ENCODE data around the genes LMO1, RPL27A, C11orf16 and ZNF143.

- RRBS: no CpG with 5 or more reads among the region's 8 CpGs
CAGE:
- cytosol, long polyA plus RNA: no peak
- long polyA plus RNA: no peak
- nucleus, long polyA plus RNA: no peak
Observed at GRCh38 chr11:7994918-7995701, 8.0 kb downstream of the EIF3F start.

DNA sequence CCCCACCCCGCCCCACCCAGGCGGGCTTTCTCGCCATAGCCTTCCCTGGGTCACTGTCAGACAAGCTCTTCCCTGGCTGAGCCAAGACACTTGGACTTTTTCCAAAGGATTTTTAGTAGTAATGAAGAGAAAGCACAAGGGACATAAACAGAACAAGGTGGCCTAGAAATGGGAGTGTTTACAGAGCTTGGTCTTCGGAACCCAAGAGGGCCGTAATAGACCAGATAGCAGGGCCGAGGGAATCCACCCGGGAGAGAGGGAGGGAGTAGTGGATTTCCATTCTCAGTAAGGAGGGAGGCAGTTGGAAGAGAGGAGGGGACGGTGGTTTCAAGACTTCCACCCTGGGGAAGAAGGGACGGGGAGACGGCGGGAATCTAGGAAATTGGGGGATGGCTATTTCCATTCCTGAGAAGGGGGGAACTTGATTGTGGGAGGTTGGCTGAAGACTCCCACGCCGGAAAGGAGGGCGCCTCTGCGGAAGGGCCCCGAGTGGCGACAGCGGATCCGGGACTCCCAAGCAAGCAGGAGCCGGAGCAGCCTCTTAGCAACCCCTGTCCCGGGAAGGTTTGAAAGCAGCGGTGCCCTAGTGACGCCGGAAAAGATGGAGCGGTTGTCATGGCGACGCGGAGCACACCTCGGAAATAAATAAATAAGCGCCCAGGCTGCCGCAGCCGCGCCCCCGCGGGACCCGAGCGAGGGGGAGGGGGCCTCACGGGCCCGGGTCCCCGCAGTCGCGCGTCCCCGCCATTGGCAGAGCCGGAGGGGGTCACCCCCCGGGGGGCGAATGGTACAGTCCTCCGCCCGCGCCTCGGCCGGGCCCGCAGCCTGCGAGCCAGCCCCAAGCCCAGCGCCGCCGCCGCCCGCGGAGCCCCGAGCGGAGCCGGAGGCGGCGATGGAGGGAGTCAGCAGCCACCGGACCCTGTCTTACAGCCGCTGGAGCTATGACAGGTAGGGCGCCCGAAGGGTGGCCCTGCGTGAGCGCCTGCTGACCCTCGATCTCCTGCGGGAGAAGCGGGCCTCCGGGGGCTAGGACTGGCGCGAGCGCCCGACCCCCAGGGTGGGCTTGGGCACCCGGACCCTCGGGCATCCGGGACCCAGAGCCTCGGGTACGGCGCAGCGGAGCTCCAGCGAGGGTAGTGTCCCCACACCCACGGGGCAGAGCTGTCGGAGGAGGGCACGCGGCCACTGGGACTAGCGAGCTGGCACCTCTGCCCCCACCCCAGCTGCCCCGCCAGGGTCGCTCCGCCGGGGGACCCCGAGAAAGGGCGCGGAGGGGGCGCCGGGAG lies 31.7 kb downstream of the EIF3F start:
- RRBS: 1% methylated on average over 46 of the region's 101 CpGs
CAGE:
- cytosol, long polyA plus RNA: no peak
- long polyA plus RNA: no peak
- nucleus, long polyA plus RNA: no peak

GRCh38 chr11:8056857-8057552 lies 24.0 kb upstream of the TUB start:
- RRBS: no CpG with 5 or more reads among the region's 14 CpGs
CAGE:
- cytosol, long polyA plus RNA: no peak
- long polyA plus RNA: no peak
- nucleus, long polyA plus RNA: no peak

GRCh38 chr11:8263572-8264018 lies at the start of gene LMO1:
LMO1 (minus strand) TSS chr11:8263878.
- RRBS: no CpG with 5 or more reads among the region's 15 CpGs
CAGE:
- cytosol, long polyA plus RNA: no peak
- long polyA plus RNA: no peak
- nucleus, long polyA plus RNA: no peak

- RRBS: no CpG with 5 or more reads among the region's 5 CpGs
CAGE:
- cytosol, long polyA plus RNA: no peak
- long polyA plus RNA: no peak
- nucleus, long polyA plus RNA: no peak
Observed at GRCh38 chr11:8277729-8277934, 14.0 kb upstream of the LMO1 start.

GRCh38 chr11:8364958-8365174 lies 101.2 kb upstream of the LMO1 start:
- RRBS: no CpG with 5 or more reads among the region's 1 CpG
CAGE:
- cytosol, long polyA plus RNA: no peak
- long polyA plus RNA: no peak
- nucleus, long polyA plus RNA: no peak

DNA sequence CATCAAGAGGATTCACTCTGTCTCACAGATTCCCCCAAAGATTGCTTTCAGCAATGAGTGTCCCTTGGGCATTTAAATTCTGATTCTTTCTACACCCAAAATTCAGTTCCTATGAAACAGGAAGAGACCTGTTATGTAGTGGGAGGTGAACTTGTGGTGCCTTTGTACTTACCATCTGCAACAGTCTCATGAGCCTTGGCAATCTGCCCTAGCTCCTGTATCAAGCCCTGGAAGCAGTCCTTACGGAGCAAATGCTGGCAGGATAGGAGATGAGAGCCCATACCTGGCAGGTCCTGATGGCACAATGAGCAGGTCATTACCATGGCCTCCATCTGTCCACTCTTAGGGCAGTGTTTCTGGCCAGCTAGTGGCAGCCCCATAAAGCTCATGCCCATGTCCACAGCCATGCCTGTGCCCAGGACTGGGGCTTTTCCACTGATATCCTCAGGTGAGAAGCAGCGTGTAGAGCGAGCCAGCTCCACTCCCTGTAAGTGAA lies 10.8 kb downstream of the TRIM66 start:
- RRBS: no CpG with 5 or more reads among the region's 3 CpGs
CAGE:
- cytosol, long polyA plus RNA: no peak
- long polyA plus RNA: no peak
- nucleus, long polyA plus RNA: no peak

- RRBS: under 1% methylated on average over 11 of the region's 74 CpGs
CAGE:
- cytosol, long polyA plus RNA: start-site peak on the minus strand at chr11:8682643-8682699, 33 reads; start-site peak on the plus strand at chr11:8682769-8682792, 822 reads
- long polyA plus RNA: start-site peak on the plus strand at chr11:8682758-8682792, 1,193 and 1,500 reads in 2 replicates
- nucleus, long polyA plus RNA: start-site peak on the plus strand at chr11:8682772-8682792, 501 reads
Observed at GRCh38 chr11:8682505-8683706, at the start of gene RPL27A. RPL27A (plus strand) TSS chr11:8682792.

DNA sequence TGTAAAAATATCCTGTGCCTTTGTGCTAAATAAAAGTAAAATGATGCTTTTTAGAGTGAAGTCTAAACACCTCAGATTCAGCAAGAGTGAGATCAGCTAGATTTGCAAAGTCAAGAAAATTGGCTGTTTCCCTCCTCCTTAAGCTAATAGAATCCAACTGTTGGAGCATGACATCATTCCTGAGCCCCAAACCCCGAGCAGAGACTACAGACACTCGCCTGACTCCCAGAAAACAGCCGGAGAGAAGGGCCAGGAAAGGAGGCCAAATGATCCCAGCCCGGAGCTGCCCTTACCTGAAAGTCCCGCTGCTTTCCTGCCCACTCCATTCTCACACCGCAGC lies 280 bp downstream of the DENND2B start:
- RRBS: 7% methylated on average over 3 of the region's 6 CpGs
CAGE:
- cytosol, long polyA plus RNA: no peak
- long polyA plus RNA: no peak
- nucleus, long polyA plus RNA: no peak

GRCh38 chr11:8932753-8933296 lies at the start of gene C11orf16:
C11orf16 (minus strand) TSS chr11:8932947.
- RRBS: no CpG with 5 or more reads among the region's 12 CpGs
CAGE:
- cytosol, long polyA plus RNA: no peak
- long polyA plus RNA: no peak
- nucleus, long polyA plus RNA: no peak

GRCh38 chr11:9062341-9062591 lies 29.1 kb downstream of the SCUBE2 start:
- RRBS: no CpG with 5 or more reads among the region's 6 CpGs
CAGE:
- cytosol, long polyA plus RNA: no peak
- long polyA plus RNA: no peak
- nucleus, long polyA plus RNA: no peak

GRCh38 chr11:9274713-9275331 lies 9.7 kb upstream of the DENND5A start:
- RRBS: no CpG with 5 or more reads among the region's 3 CpGs
CAGE:
- cytosol, long polyA plus RNA: no peak
- long polyA plus RNA: no peak
- nucleus, long polyA plus RNA: no peak

- RRBS: under 1% methylated on average over 19 of the region's 69 CpGs
CAGE:
- cytosol, long polyA plus RNA: no peak
- long polyA plus RNA: no peak
- nucleus, long polyA plus RNA: start-site peak on the minus strand at chr11:9364489-9364530, 5 reads
Observed at GRCh38 chr11:9364038-9365131, 20.1 kb upstream of the IPO7 start.

- RRBS: 2% methylated on average over 18 of the region's 73 CpGs
CAGE:
- cytosol, long polyA plus RNA: start-site peak on the plus strand at chr11:9461009-9461030, 308 reads
- long polyA plus RNA: no peak
- nucleus, long polyA plus RNA: start-site peak on the plus strand at chr11:9461009-9461014, 252 reads
Observed at GRCh38 chr11:9460866-9461689, at the start of gene ZNF143. ZNF143 (plus strand) TSS chr11:9461012.

DNA sequence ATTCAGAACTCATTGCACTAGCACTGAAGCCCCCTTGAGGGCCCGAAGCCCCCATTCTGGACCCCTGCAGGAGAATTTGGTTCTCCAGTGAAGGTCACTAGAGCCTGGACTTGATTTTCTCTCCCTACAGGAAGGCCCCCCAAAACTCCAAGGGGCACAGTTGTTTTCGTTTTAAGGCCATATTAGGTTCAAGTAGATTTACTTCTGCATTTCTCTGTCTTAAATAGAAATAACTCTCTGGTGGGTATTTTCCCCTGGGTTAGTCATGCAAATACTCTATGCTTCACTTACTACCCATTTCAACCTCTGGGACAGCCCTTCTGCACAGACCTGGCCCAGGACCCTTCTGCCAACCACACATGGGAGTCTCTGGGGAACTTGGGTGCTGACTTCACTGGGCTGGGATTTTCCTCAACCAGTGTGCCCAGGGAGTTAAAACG lies 41.6 kb downstream of the WEE1 start:
- RRBS: no CpG with 5 or more reads among the region's 3 CpGs
CAGE:
- cytosol, long polyA plus RNA: no peak
- long polyA plus RNA: no peak
- nucleus, long polyA plus RNA: no peak

DNA sequence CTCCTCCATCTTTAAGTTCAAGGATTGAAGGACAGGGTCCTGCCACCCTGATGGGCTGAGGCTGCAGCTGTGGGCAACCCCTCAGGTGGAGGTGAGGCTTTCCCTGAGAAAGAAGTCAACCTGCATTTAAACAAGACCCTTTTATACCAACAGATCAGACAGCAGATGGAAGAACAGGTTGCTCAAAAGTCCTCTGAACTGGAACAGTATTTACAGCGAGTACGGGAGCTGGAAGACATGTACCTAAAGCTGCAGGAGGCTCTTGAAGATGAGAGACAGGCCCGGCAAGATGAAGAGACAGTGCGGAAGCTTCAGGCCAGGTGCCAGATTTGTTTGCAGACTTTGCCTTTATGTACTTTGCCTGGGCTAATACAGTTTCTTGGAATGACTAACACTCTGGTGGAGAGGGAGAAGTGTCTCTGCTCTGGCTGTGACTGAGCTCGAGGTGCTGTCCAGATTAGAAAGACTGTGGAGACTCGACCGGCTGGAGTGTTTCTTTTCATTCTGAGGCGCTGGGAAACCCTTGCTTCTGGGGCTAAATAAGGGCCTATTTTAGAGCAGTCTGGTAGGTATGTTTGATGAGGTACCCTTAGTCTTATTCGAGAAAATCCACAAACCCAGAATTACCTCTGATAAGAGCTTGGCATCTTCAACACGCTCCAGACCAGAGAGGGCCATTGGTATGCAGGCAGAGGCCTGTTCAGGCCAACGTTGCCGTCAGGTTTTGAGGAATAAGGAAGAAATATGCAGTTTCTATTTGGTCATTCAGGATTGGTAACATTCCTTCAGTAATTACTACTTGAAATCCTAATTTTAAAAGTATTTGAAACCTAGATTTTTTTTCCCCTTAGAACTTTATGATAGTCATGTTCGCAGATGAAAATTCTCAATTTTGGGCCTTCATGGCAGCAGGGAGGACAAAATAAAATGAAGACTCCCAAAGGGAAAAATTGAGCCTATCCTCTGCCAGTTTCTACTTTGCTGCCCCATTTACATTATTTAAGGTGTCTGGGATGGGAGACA lies 76.5 kb downstream of the SWAP70 start:
- RRBS: no CpG with 5 or more reads among the region's 13 CpGs
CAGE:
- cytosol, long polyA plus RNA: no peak
- long polyA plus RNA: no peak
- nucleus, long polyA plus RNA: no peak

GRCh38 chr11:9852377-9853053 lies 188.6 kb downstream of the SWAP70 start:
- RRBS: no CpG with 5 or more reads among the region's 2 CpGs
CAGE:
- cytosol, long polyA plus RNA: no peak
- long polyA plus RNA: no peak
- nucleus, long polyA plus RNA: no peak

- RRBS: no CpG with 5 or more reads among the region's 2 CpGs
CAGE:
- cytosol, long polyA plus RNA: no peak
- long polyA plus RNA: no peak
- nucleus, long polyA plus RNA: no peak
Observed at GRCh38 chr11:9954442-9954682, 290.5 kb downstream of the SWAP70 start.

GRCh38 chr11:10272063-10272540 lies 21.9 kb downstream of the SBF2 start:
- RRBS: no CpG with 5 or more reads among the region's 12 CpGs
CAGE:
- cytosol, long polyA plus RNA: no peak
- long polyA plus RNA: no peak
- nucleus, long polyA plus RNA: no peak

- RRBS: no CpG with 5 or more reads among the region's 10 CpGs
CAGE:
- cytosol, long polyA plus RNA: no peak
- long polyA plus RNA: no peak
- nucleus, long polyA plus RNA: no peak
Observed at GRCh38 chr11:10308952-10309759, 4.3 kb downstream of the ADM start.